MCF 10A (cell line): ENCODE results near the genes SEC11C and MC4R.

DNA sequence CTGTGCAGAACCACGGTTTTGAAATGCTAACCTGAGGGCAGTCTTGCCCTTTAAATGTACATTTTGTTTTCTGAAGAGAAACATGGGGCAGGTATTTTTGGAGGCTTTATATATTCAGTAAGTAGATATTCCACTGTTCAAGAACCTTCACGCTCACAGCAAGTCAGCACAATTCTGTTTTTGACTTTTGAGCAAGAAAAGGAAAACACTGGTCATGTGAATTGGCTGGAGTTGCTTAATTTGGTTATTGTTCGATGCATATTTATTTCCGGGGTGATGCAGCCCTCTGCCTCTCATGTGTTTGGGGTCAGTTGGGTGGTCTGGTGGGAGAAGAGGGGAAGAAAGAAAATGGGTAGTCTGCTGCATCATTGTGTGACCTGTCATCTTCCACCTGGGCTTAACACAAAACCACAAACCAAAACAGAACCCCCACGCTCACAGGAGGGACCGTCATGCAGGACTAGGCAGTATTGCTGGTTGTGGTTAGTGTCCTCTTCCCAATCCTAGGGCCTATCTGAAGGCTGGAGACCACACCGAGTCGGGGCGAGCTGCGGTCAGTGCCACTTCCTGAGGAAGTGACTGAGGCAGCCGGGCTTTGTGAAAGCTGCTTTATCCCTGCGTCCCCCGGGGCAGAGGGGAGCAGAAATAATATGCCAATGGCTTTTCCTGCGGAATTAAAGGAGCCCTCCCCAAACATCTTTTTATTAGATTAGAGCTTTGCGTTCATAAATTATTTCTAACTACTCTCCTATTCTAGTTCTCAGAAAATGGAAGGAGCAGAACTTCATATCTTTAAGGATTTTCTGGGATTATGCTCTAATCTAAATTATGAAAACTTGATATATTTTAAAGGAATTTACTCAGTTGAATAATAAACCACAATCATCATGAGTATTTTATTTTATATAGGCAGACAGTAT, 22.8 kb downstream of the ZNF532 start:
- PRO-cap: bidirectional peak, plus-strand start at position 563 of the sequence, minus-strand start at position 516 of the sequence
- RRBS: no CpG with 5 or more reads among the region's 15 CpGs

DNA sequence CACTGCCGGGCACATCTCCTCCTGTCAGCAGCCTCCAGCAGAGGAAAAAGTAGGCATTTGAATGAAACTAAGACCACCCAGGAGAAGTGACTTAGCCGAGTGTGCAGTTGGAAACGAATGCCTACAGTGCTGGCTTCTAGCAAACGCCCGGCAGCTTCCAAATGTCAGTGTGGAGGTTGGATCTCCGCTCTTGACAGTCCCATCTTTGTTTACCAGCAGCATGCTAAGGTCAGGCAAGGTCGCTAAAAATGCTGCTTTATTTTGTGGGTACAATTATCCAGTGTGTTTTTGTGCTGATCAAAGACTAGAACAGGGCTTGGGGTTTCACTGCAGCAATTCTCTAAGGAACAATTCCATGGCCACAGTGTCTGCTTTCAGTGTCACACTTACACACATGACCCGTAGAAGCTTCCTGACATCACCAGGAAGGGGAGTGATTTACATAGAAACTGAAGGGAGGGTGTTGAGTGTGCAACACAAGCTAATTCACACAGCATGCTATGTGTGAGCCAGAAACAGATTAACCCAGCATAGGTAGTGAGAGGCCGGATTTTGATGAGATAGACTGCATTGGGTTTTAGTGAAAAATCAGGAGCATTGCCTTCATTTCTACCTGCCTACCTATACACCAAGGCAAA, 109.6 kb upstream of the SEC11C start:
- PRO-cap: no peak
- RRBS: no CpG with 5 or more reads among the region's 9 CpGs

DNA sequence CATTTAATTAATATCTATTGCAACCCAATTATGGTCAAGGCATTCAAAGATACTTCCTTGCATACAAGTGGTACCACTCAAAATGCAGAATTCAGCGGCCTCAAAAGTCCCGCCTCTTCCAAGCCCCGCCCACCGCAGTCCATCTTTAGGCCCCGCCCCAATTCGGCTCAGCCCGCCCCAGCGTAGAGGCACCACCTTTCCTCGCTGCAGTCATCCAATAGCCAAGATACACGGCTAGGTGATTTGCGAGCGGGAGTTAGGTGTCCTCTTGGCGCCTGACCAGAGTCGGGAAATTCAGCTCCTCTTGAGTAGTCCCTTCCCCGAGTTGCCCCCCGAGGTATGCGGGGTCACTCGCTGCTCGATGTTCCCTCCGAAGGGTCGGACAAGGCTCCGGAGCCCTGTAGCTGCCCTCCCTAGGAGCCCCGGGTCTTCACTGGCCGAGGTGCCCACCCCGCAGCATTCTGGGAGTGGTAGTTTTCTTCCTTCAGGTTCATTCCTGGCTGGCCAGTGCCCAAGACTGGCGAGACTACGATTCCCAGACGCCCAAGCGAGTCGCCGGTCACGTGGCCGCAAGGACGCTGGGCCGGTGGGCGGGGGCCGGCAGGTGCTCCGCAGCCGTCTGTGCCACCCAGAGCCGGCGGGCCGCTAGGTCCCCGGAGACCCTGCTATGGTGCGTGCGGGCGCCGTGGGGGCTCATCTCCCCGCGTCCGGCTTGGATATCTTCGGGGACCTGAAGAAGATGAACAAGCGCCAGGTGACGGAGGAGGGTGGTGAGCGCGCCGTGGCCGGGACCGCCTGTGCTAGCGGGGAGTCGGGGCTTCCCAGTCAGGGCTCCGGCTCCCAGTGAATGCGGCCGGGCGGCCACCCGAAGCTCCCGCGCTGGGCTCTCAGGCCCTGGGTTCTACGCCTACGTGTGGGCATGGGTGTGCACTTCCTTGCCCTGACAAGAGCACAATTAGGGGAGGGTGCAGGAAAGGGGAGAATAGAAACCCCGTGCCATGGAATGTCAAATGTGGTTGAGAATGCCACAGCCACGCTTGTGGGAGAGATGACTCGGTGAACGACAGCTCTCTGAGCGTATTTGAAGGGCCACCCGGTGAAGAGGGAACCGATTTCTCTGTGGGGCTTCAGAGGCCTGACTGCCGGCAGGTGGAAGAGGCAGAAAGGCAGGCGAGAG, at the start of gene SEC11C:
Gene SEC11C (plus strand): TSS at position 603 of the 1,177 bp plus-strand sequence.
- PRO-cap: unidirectional peak, plus-strand start at position 194 of the sequence; bidirectional peak, plus-strand start at position 631 of the sequence, minus-strand start at position 435 of the sequence; bidirectional peak, plus-strand start at position 824 of the sequence, minus-strand start at position 845 of the sequence
- RRBS: under 1% methylated on average over 18 of the region's 78 CpGs

DNA sequence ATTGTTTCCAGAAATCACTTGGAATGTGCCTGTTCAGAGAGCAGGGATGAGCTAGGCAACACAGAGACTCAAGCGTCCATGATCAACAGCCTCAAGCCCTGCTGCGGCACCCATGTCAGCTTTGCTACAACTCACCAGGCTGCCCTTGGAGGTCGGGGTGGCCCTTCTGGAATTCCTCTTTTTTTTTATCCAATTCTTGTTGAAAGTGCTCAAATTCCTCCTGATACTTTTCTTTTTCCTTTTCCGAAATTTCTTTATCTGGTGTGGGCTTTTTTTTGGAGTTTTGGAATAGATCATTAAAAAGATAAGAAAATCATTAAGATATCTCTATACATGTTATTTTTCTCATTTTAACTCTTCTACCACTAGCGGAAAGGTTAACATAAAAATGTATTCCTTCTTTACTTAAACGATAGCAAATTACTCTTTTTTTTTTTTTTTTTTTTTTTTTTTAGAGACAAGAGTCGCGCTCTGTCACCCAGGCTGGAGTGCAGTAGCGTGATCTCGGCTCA, 13.2 kb downstream of the LMAN1 start:
- PRO-cap: no peak
- RRBS: no CpG with 5 or more reads among the region's 10 CpGs

DNA sequence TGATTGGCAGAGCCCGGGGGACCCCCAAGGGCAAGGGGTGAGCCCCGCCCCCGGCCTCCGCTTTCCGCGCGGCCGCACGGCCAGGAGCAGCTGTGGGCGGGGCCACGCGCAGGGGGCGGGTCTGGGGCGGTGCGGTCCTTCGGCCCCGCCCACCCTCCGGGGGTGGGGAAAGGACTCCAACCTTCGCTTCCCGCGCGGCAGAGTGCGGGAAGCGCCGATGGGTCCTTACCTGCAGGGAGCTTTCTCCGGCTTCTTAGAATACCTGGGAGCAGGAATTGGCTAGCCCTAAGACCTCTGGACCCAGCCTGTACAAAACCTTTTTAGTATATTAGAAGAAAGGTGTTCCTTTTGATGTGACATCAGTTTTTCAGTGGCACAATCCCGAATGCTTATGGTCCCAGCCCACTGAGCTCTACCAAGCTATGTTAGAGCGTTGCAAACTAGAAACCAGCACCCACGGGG, 287 bp upstream of the LMAN1 start:
- PRO-cap: bidirectional peak, plus-strand start at position 197 of the sequence, minus-strand start outside the sequence
- RRBS: 1% methylated on average over 8 of the region's 29 CpGs

GRCh38 chr18:59961170-59961648, 61.4 kb downstream of the PMAIP1 start:
- PRO-cap: no peak
- RRBS: no CpG with 5 or more reads among the region's 4 CpGs

GRCh38 chr18:60372659-60373106, at the start of gene MC4R:
MC4R (minus strand) TSS chr18:60372775.
- PRO-cap: no peak
- RRBS: no CpG with 5 or more reads among the region's 9 CpGs

GRCh38 chr18:60929938-60930423, 403.2 kb upstream of the CDH20 start:
- PRO-cap: no peak
- RRBS: no CpG with 5 or more reads among the region's 4 CpGs

- PRO-cap: no peak
- RRBS: no CpG with 5 or more reads among the region's 8 CpGs
Measured at GRCh38 chr18:61838486-61839348, 54.1 kb downstream of the RNF152 start.

DNA sequence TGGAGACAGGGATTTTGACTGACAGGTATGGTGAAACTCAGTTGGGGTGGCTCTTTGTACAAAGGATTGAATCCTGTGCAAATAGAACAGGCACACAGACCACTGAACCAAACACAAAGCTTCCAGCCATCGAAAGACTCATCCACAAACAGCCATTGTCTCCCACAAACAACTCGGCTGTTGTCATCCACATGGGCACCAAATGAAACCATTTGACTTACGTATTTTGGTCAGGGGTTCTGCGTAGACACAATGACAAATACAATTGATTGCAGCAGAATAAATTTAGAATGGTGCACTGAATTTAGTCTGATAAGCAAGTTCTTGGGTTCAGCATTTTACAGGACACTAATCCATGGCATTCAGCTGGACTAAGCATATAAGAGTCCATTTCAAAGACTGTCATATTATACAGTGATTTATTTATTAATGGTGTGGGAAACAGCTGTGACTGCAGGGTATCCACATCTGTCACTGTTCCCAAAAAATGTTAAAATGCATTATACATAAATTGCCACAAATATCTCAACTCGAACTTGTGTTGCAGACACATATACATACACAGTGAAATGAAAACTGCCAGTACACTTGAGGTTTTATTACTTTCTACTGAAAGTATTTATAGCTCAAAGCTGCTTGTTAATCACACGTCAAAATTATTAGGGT, 15.7 kb downstream of the RNF152 start:
- PRO-cap: no peak
- RRBS: no CpG with 5 or more reads among the region's 6 CpGs

- PRO-cap: no peak
- RRBS: no CpG with 5 or more reads among the region's 4 CpGs
Measured at GRCh38 chr18:61886696-61887270, 6.0 kb downstream of the RNF152 start.

- PRO-cap: no peak
- RRBS: no CpG with 5 or more reads among the region's 23 CpGs
Measured at GRCh38 chr18:62329373-62330685, 4.7 kb downstream of the TNFRSF11A start.

GRCh38 chr18:62346370-62346796, 21.3 kb downstream of the TNFRSF11A start:
- PRO-cap: no peak
- RRBS: no CpG with 5 or more reads among the region's 5 CpGs

DNA sequence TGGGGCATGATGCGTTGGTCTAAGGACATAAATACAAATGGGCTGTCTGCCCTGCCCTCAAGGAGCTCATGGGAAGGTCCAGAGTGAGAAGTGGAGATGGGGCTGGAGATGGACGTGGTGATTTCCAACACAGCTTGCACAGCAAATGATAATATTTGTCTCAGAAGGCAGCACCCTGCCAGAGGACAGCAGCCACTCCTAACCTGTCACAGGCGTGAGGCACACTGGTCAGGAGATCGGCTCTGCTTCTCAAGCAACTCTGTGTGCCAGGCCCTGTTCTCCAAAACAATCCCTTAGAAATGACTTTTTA, 25.5 kb upstream of the ZCCHC2 start:
- PRO-cap: no peak
- RRBS: no CpG with 5 or more reads among the region's 4 CpGs

GRCh38 chr18:62498905-62499188, 24.0 kb upstream of the ZCCHC2 start:
- PRO-cap: no peak
- RRBS: no CpG with 5 or more reads among the region's 4 CpGs

DNA sequence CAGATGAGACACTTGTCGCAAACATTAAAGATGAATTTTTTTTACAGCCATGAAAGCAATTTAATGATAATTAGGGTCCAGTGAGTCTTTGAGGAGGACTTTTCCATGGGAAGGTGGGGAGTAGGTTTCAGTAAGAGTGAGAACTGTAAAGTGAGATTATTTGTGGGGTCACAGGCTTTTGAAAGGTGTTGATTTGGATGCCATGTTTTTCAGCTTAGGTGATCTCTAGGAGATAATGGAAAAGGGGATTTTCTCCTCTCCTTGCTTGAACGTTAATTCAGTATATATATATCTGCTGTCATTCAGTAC, 2.4 kb downstream of the ZCCHC2 start:
- PRO-cap: no peak
- RRBS: no CpG with 5 or more reads among the region's 2 CpGs

DNA sequence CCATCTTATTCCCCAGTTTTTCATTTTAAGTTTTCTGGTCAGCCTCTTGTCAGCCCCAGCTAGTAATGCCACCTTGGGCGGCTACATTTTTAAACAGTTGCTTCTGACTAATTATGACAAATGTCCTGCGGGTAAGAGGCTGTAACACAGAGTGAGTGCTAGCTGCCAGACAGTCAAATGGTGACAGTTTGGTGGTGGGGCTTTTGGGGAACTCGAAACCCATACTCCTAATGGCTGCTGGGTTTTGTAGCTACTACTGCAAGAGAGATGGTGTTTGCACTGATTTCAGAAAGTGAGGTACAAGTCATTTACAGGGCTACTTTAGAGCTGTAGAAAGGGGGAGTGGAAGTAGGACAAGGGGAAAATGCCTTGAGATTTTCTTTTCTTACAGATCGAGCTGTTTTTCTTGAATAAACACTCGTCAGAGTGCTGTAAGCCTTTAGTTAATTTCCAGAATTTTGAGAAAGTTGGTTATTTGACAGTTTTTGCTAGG, 48.3 kb downstream of the ZCCHC2 start:
- PRO-cap: no peak
- RRBS: no CpG with 5 or more reads among the region's 5 CpGs

- PRO-cap: bidirectional peak, plus-strand start at chr18:62716231, minus-strand start at chr18:62716219; bidirectional peak, plus-strand start at chr18:62716401, minus-strand start at chr18:62716351
- RRBS: 1% methylated on average over 26 of the region's 67 CpGs
Measured at GRCh38 chr18:62715994-62716517, 715 bp downstream of the PHLPP1 start.

DNA sequence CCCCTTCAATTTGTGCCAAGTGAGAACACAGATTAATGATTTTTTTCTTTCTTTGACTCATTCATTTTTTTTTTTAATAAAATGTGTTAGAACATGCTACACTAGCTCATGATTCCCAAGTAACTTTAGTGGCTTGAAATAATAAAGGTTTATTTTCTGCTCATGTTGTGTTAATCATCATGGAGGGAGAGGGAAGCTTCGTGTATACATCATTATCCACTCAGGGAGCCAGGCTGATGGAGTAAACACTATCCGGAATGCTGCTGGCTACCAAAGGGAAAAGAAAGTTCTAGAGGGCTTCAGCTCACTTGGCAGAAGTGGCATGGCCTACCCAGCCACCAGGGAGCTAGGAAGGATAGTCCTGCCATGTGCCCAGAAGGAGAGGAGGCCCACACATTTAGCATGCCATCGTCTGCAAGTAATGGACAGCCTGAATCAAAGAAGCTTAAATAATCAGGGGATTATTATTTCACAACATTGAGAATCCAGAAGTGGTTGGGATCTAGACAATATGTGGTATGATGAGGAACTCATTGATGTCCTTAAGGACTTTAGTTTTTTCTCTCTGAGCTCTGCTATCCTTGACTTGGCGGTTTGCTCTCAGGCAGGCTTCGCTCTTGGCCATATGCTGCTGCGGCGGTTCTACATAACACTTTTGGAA, 40.8 kb downstream of the PHLPP1 start:
- PRO-cap: no peak
- RRBS: no CpG with 5 or more reads among the region's 7 CpGs

- PRO-cap: no peak
- RRBS: no CpG with 5 or more reads among the region's 7 CpGs
Measured at GRCh38 chr18:62850401-62851089, 135.2 kb downstream of the PHLPP1 start.